Mammary epithelial cell (primary cell): ENCODE measurements around a stretch of chr15.

DNA sequence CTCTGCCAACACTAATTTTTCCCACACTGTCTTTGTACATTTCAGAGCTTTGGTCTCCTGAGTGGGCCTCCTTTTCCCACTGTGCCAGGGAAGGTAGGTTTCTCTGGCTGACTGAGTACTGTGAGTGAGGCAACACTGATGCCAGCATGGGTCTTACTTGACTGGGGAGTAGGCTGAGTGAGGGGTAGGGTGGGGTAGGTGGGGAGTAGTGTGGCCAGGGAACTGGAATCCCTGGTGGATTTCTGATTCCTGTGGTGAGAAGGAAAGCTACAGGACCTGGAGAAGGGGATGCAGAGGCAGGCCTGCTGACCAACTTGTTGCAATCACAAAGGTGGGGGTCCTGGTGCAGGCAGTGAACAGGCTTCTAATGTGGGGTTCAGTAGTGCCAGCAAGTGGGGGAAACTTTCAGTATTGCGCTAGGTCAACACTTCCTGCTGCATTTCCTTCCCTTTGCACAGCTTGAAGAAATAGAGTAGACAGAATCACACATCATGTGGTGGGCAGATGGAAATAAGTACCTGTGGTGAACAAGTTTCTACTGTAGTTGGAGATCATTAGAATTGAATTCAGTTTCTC lies 63.6 kb downstream of the RGMA start:
- CAGE, long polyA plus RNA = no peak
- RRBS = no CpG with 5 or more reads among the region's 1 CpG

DNA sequence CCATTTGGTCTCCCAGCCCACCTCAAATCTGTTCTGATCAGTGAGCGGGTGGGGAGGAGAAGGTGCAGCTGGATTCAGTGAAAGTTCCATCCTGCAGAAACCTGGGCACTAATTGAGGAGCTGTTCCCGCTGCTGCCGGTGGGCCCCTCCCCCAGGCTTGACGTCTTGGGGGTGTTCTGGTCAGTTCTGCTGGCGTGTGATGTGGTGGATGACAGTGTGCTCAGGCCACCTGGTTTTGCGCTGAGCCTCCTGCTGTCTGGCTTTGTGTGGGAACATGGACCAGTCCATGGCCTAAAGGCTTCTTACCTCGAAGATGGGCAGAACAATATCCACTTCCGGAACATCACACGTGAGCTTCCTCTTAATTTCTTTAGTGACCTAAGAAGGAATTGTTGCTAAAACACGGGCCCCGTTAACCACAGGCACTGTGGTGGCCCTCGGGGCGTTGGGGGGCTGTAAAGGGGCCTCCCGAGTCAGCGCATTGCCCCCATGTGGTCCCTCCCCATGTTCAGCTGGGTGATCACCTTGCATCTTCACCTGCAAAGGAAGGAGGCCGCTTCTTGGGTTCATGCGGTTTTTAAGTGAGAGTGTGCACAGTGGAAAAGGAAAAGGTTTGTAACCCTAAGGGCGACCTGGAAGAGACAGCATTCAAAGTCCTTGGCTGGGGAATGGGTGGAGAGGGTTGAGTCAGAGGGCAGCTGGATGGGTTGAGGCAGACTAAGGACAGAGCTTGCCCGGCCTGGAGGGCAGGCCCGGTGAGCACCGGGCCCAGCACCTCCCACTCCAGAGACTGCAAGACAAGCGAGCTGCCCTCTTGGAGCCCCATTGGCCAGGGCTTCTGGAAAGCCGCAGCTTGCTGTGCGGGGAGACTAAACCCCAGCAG lies 59.5 kb downstream of the RGMA start:
- CAGE, long polyA plus RNA = no peak
- RRBS = no CpG with 5 or more reads among the region's 24 CpGs

DNA sequence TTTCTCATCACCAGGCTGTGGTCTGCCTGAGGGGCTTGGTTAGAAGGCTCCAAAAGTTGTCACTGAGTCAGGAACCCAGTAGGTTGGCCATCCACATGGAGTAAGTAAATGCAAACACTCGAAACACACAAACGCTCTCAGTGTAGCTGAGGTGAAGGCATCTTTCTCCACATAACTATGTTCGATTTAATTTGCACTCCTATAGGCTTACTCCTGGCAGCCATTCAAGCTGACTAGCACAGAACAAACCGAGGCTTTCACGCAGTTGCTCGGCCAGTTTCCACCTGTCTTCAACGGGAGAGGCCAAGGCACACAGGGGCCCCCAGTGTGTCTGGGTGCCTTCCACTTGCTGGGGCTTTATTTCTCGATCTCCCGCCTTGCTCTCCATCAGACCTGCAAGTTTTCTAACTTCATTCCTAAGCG lies 18.9 kb downstream of the RGMA start:
- CAGE, long polyA plus RNA = no peak
- RRBS = no CpG with 5 or more reads among the region's 10 CpGs

DNA sequence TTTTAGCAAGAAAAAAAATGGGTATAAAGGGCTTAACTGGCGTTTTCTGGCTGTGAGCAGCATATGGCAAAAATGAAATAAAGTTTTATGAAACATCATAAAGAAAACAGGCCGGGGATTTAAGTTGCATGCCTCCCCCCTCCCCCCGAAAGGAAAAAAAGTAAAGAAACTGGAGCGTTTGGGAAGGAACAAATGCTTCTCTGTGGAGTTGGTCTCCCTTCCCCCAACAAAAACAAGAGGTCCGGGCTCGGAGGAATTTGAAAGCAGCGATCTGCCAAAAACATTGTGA lies 17.1 kb downstream of the RGMA start:
- CAGE, long polyA plus RNA = no peak
- RRBS = no CpG with 5 or more reads among the region's 7 CpGs

- CAGE, long polyA plus RNA = no peak
- RRBS = no CpG with 5 or more reads among the region's 6 CpGs
Measured at GRCh38 chr15:93428202-93428758, 339.3 kb upstream of the RGMA start.

DNA sequence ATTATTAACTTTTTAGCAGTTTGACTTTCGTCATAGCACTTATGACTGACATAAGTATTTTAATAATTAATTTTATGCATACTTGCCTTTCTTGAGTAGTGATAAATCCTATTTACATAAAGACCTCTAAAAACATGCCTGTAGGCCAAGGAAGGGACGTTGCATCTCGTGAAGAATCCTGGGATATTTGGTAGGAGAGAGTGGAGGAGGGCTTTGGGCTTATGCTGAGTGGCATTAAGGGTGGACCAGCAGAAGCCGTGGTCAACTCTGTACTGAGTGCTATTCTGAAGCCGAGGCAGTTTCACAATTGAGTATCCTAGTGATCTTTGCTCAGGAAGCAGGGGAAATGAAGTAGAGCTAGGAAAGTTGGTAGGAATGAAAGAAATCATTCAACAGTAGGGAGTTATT lies 24.1 kb downstream of the MCTP2 start:
- CAGE, long polyA plus RNA = no peak
- RRBS = no CpG with 5 or more reads among the region's 5 CpGs

DNA sequence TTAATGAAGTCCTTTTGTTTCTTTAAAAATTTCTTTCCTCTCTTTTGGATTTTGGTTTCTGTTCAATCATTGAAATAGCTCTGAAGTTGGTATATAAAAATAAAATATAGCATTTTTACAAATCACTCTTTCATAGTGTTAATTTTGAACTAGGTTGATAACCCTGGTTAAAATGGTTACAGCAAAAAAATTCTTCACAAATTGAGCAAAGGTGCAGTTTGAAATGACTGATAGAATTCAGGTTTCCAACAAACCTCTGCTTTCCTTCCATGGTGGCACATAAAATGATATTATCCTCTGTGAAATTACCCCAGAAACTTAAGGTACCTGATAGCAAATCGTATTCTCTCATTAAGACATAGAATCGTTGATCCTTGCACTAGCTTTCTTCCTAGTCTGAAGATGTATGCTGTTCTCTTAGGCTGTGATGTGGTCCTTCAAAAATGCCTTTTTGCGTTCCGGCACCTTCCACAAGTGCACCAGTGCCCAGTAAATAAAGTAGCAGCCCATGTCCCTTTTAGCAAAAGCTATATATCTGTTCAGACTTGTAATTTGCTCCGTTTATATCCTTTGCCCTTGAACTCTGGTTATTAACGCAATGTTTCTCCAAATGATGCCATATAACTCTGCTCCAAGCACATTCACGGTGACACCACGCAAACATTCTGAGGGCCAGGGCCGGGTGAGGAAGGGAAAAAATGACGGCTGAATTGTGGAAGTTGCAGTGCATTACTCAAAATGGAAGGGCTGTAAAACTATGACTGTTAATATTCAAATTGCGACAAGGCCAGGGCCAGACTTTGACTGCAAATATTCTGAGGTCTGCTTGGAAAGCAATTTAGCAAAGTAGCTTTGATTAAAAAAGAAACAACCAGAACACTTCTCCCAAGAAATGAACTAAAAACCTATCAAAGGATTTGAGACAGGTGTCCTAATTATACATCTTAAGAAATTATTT lies 1001.2 kb upstream of the NR2F2 start:
- CAGE, long polyA plus RNA = no peak
- RRBS = no CpG with 5 or more reads among the region's 11 CpGs

DNA sequence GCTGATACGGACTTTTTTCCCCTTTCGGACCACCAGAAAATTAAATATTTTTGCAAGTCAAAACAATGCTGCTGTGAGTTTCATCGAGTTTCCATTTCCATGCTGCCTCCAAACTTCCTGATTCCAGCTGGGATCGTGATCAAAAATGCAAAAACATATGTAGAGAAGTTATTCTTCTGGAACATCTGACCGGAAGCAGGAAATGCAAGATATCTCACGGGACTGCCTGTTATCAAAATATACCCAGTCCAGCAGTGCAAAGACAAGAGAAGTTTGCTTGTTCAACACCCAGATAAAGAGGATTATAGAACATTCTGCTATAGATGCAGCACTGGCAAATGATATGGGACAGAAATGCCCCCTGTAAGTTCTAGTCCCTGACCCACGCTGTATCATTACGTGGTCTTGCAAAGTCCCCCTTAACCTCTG lies 726.7 kb upstream of the NR2F2 start:
- CAGE, long polyA plus RNA = no peak
- RRBS = no CpG with 5 or more reads among the region's 8 CpGs

GRCh38 chr15:96322435-96323710 lies 7.6 kb upstream of the NR2F2 start:
- CAGE, long polyA plus RNA = no peak
- RRBS = 25% methylated on average over 31 of the region's 91 CpGs

DNA sequence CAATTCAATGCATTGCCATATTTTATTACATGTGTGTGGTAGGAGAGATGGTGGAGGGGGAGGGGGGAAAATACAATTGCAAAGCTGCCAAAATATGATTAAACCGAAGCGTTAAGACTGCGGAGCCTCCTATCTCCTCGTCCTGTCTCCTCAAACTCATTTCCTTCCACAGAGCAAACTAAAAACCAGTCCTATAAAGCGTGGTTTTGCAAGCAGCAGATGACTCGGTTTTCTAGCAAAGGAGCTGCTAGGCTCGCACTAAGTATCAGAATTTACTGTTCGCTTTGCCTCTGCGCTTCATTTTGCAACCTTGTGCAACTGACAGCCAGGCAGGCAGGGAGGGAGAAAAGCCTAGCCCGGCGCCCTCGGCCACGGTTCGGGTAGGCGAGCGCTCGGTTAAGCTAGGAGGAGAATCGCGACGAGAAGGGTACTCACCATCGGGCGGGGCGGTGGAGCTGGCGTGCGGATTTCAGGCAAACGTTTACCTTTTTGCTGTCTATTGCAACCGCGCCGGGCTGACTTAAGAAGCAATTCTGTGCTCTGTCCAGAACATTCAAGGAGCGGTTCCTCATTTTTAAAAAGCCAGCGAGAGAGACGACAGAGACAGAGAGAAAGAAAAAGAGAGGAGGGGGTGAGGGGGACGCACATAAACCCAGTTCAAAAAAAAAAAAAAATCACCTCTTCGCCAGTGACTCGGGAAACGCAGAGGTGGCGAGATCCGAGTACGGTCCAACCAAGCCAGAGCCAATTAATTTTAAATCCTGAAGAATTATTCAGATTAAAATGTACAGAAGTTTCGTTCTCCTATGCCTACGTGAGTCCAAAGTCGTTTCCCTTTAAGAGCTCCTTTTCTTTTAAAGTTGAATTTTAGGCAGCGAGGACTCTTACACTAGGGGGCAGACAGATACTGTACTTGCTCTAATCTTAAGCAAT lies 3.7 kb upstream of the NR2F2 start:
- CAGE, long polyA plus RNA = no peak
- RRBS = no CpG with 5 or more reads among the region's 43 CpGs

GRCh38 chr15:96352743-96353164 lies 22.3 kb downstream of the NR2F2 start:
- CAGE, long polyA plus RNA = no peak
- RRBS = no CpG with 5 or more reads among the region's 6 CpGs

DNA sequence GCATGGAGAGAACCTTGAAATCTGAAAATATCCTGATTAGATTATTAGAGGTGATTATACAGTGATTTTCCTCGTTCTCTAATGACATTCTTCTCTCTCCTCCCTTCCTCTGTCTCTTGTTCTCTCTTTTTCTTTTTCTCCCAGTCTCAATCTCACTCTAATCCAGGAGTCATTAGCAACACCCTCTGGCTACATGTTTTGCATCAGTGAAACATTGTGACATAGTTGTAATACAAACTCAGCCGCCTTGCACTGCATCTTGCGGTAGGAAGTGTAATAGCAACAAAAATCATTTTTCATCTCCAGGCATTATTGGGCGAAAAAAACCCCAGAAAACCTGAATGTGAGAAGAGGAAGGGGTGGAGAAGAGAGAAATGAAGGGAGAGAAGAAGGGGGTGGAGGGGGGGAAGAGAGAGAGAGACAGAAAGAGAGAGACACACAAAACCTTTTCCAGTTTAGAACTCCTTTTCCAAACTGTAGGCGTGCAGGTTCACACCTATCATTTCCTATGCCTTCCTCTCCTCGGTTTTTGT lies 24.6 kb downstream of the NR2F2 start:
- CAGE, long polyA plus RNA = no peak
- RRBS = no CpG with 5 or more reads among the region's 6 CpGs

DNA sequence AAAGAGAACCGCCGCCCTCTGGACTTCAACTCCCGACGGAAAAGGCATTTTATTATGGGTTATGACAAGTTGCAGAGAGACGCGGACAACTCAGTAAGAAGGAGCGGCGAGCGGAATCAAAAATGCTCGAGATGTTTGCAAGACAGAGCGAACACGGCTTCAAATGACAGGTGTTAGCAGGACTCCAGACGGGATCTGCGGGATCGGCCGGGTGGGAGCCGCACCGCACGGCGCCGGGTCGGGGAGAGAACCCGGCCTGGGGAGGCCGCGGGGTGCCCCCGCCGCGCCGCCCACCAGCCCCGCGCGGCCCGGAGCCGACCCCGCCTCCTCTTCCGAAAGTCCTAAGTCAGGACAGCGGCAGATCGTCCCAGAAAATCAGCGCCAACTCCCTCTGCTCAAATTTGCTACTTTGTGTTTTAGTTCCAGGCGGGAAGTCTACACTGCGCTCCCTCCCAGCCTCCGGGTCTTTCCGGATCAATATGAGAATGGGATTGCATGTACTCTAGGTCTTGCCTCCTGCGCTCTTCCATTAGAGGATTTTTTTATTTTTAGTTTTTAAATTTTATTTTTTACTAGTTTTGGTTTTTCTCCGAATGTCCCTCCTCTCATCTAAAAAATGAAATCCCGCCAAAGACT lies 79.2 kb downstream of the NR2F2 start:
- CAGE, long polyA plus RNA = no peak
- RRBS = 3% methylated on average over 11 of the region's 46 CpGs

GRCh38 chr15:96889683-96890682 lies 559.5 kb downstream of the NR2F2 start:
- CAGE, long polyA plus RNA = no peak
- RRBS = no CpG with 5 or more reads among the region's 7 CpGs

GRCh38 chr15:97235310-97235956 lies 725.1 kb upstream of the ARRDC4 start:
- CAGE, long polyA plus RNA = no peak
- RRBS = no CpG with 5 or more reads among the region's 13 CpGs

DNA sequence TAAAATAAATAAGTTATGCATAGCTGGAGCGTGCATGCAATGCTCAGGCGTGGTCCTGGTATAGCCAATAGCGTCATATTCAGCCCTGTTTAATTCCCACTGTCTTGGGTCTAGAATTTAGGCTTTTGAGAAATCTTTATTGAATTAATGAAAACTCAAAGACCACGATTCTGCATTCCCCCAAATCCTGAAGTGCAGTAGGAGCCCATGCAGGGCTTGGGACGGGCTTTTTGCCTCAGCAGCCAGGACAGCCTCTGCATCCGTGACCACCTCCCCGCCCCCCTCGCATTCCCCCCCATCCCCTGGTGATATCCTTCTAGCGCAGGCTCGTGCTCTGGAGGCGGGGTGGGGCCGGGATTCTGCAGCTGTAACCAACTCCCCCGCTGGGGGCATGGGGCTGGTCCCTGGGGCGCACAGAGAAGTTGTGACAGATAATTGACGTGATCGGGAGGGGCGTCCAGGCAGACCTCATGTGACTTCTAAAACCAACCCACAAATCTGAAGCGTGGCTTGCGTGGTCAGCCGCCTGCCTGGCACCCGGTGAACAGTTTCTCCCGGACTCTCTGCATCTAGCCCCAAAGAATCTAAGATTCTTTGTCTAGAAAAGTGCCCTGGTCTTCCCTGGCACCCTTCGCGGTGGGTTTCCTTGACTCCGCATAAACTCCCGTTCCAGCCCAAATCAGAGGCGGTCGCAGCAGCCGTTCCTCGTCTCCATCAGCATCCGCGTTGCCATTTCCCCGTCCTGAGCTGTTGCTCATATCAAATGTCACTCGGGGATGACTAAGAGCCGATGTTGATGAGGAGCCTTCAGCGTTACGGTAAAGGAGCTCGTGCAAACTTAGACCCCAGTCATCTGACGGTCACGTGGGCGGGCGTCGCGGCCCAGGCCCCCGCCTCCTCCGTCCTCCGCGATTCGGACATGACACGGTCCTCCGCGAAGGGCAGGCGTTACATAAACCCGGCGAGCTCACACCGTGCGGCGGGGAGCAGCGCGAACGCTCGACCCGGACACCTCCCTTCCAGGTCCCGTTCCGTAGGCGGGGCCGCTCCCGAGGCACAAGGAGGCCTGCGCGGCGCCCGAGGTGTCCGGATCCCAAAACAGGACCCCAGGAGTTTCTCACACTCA lies 100.5 kb upstream of the IGF1R start:
- CAGE, long polyA plus RNA = no peak
- RRBS = 2% methylated on average over 18 of the region's 73 CpGs

DNA sequence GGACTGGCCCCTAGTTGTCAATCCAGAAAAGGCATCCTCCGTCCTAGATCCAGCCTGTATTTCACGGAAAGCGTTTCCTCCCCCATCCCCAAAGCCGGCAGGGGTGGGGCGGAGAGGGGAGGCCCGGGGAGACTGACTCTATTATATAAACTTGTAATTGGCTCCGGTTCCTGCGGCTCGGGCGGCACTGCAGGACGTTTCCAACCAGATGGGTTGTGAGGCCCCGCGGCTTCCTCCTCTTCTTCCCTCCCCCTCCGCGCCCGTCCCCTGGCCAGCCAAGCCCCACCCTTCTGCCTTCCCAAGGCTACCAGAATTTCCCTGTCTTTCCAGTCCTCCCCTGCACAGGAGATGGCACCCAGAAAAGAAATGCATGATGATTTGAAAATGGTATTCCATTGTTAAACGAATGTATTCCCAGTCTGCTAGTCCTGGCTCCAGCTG lies 99.7 kb upstream of the IGF1R start:
- CAGE, long polyA plus RNA = no peak
- RRBS = no CpG with 5 or more reads among the region's 17 CpGs

GRCh38 chr15:98646931-98647841 lies 1.2 kb upstream of the IGF1R start:
- CAGE, long polyA plus RNA = no peak
- RRBS = 1% methylated on average over 42 of the region's 85 CpGs

- CAGE, long polyA plus RNA = no peak
- RRBS = no CpG with 5 or more reads among the region's 10 CpGs
Measured at GRCh38 chr15:98668688-98669333, 20.5 kb downstream of the IGF1R start.

GRCh38 chr15:98683065-98683867 lies 34.9 kb downstream of the IGF1R start:
- CAGE, long polyA plus RNA = no peak
- RRBS = no CpG with 5 or more reads among the region's 10 CpGs